Ascending aorta (tissue), 1 donor: ENCODE results near the gene PASK.

DNA sequence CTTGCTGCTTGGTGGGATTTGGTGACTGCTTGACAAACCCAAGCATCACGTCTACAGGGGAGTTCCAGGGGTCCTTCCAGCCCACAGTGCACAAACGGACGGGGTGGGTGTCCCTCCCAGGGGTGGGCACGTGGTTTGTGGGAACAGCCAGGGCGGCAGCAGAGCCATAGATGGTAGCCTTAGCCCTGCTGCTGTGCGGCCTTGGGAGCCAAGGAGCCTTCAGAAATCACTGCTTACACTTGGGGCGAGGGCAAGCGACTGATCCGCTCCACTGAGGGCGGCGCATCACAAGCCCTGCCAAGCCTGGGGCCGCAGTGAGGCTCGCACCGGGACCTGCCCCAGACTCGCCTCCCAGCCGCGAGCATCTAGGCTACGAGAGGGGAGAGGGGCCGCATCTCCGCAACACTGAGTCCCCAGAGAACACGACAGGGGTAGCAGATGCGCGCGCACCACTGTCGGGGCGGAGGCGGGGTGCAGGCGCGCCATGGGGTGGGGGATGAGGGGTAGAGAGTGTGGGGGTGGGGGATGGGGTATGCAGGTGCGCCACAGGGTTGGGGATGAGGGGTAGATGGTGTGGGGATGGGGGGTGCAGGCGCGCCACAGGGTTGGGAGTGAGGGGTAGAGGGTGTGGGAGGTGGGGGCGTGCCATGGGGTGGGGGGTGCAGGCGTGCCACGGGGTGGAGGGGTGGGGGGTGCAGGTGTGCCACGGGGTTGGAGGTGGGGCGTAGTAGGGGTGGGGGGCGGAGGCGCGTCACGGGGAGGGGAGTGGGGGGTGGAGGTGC, 37.0 kb downstream of the SNED1 start:
- PRO-cap: no peak

- PRO-cap: no peak
Observed at GRCh38 chr2:241036361-241037532, 38.3 kb downstream of the SNED1 start.

- PRO-cap: no peak
Observed at GRCh38 chr2:241055374-241055941, 46.6 kb downstream of the MTERF4 start.

GRCh38 chr2:241123656-241124434, 21.8 kb upstream of the MTERF4 start:
- PRO-cap: no peak

DNA sequence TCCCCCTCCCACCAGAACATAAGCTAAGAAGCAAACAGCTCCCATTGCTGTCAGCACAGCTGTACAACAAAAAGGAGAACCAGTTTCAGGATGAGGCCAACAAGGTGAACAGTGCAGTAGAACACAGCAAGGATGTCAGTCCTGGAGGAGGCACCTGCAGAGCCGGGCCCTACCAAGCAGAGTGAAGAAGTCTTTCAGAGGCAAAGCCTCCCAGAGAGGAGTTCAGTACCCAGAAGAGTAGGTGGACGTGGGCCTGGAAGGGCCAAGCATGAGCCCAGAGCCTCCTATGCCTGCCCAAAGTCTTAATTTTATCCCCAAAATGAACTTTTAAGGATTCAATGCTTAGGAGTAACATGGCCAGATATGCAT, 983 bp downstream of the PASK start:
- PRO-cap: no peak

- PRO-cap: no peak
Observed at GRCh38 chr2:241149102-241149994, at the start of gene PASK. PASK (minus strand) TSS chr2:241149472.

- PRO-cap: no peak
Observed at GRCh38 chr2:241218493-241219095, 30.1 kb downstream of the ANO7 start.

- PRO-cap: no peak
Observed at GRCh38 chr2:241279412-241280500, 35.7 kb downstream of the HDLBP start.

DNA sequence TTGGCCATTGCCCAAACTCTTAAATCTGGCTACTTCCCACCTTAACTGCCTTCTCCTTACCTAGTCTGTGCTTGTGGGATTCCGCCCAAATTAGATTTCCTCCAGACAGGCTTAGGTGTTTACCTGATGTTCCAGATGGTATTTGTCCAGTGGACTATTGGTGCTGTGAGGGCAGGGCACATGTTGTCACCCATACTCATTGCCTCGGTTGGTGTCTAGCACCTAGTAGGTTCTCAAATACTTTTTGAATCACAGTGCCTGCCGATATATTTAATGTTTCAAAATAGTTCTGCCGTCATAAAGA, 1.0 kb downstream of the SEPTIN2 start:
- PRO-cap: no peak

- PRO-cap: no peak
Observed at GRCh38 chr2:241352767-241353949, 2.9 kb upstream of the FARP2 start.

DNA sequence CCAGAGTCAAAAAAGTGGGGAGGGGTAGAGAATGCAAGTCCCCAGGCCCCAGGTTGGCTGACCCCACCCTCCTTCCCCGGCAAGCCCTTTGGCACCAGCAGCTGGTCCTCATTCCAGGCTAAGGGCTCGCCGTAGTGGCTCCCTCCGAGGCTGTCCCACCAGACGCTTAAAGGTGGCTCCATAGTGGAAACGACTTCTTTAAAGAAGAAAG, 1.3 kb downstream of the STK25 start:
- PRO-cap: no peak

- PRO-cap: no peak
Observed at GRCh38 chr2:241674164-241675207, 12.1 kb downstream of the DTYMK start.

DNA sequence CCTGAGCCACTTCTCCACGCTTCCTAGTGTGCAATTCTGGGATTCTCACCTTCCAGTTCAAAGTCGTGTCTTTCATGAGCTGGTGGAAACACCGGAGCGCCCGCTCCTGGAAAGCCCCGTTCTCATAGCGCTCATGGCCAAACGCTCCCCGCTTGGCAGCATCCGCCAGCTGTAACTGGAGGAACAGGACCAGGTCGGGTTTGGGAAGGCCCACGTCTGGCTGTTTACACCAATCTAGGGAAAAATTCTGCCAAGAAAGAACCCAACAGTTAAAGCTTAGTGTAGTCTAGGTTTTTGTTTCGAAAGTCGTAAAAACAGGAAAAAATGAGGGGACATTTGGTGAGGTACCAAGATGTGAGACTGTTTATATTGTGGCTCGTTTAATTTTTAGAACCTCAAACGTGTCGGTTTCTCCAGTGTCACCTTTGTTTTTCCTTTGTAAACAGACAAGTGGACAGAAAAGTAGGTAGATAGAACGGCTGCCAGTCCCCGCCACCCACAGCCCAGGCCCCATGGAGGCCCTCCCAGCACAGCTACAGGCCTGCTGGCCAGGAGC, 8.1 kb downstream of the DTYMK start:
- PRO-cap: no peak

- PRO-cap: no peak
Observed at GRCh38 chr2:241773938-241774575, 2.6 kb upstream of the GAL3ST2 start.

DNA sequence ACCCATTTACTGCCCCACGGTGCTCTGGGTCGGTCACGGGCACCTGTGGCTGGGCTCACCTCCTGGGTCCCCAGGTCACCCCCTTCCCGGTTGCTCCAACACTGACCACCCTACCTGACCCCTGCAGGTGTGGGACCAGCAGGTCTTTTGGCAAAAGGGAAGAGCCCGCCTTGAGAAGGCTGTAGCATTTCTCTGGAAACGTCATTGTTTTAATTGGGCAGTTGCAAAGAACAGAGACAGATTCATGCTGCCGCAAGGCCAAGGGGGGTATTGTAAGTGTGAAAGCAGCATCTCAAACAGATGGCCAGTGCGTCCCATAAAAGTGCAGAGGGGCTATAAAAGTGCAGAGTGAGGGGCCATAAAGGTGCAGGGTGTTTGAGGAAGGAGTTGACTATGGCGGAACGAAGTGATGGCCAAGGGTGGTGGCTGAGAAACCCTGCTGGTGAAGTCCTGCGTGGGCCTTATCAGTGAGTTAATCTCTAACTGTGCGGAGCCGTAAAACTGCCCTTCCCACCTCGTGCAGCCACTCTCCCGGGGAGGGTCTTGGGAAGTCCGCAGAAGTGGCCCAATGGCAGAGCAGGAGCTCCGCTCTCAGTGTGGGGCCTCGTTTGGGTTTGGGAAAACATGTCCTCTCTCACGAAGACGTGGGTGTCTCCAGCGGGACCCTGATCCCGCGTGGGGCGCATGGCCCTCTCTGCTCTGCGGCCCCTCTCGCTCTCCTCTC, 13.7 kb upstream of the NEU4 start:
- PRO-cap: no peak

DNA sequence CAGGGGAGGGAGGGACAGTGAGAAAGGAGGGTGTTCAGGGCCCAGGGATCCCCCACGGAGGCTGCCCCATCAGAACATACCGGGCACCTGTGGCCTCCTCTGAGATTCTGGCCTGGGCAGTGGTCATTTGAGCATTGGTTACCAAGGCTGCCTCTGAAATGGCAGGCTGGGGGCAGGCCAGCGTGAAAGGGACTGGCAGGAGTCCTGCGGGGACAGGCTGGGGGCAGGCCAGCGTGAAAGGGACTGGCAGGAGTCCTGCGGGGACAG, 1.5 kb downstream of the NEU4 start:
- PRO-cap: no peak

DNA sequence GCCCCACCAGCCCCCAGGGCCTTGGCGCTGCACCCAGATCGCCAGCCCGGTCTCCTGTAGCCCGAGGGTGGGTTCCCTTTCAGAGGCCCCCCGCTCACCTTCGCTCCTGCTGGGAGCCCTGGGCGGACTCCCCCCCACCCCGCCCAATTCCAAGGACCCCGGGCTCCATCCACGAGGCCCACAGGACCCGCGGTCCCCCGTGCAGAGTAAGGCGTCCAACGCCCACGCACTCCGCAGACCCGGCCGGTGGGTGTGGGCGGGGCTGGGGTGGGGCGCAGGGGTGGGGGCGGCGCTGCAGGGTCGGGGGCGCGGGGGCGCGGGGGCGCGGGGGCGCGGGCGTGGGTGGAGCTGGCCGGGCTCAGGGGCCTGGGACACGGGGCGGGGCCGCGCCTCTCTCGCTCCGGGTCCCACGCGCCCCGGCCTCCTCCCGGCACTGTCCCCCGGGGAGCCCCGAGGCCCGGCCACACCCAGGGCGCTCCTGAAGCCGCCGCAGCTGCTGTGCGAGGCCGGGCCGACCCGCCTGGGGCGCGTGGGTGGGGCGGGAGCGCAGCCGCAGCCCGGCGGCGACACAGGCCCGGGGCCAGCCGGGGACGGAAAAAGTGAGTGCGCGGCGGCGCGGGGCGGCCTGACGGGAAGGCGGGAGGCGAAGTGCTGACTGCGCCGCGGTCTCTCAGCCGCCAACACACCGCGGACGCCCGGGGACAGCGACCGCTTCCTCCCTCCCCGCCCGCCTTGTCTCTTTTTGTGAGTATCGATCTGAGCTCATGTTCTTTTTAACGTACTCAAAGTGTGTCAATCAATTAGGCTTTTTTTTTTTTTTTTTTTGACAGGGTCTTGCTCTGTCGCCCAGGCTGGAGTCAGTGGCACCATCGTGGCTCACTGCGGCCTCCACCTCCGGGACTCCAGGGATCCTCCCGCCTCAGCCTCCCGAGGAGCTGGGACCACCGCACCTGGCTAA, 14.7 kb downstream of the PDCD1 start:
- PRO-cap: unidirectional peak, plus-strand start at position 628 of the sequence

- PRO-cap: no peak
Observed at GRCh38 chr2:241915376-241915978, 15.2 kb upstream of the FAM240C start.

- PRO-cap: no peak
Observed at GRCh38 chr2:242080355-242080755, 180.1 kb upstream of the FAM240C start.